Measurements from ENCODE around the genes ACAT2 and PLG.

DNA sequence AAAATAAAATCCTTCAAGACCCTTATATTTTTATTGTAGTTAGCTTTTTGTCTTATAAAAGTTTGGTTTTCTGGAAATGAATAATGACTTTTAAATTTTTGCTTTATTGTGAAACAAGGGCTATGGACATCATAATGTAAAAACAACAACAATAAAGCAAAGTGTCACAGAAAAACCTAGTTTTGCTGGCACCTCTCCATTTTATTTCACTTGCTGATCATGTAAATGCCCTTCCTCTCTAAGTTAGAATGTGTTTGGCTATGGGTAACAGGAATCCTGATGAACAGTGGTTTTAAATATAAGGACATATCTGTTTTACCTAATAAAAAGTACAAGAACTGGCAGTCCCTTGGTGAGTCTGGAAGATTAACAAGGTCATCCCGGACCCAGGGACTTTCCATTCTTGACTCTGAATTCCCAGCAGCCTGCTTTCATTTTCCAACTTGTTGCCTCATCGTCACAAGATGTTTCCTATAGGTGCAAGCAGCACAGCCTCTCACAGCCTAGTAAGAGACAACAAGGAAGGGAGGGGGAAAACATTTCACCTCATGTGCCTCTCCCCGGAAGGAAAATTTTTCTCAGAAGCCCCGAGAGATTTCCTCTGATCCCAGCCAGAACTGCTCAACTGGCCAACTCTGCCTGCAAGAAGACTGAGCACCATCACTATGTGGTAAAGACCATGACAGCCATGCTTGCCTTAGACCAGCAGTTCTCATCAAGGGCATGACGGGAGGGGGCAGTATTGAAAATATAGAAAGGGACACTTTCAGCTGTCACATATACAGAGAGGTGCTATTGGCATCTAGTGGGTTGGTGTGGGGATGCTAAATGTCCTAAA is 11.2 kb upstream of the WTAP start:
- RRBS: no CpG with 5 or more reads among the region's 5 CpGs

GRCh38 chr6:159761222-159762161 is at the start of gene ACAT2:
ACAT2 (plus strand) TSS chr6:159762045.
- RRBS: 1% methylated on average over 16 of the region's 78 CpGs

DNA sequence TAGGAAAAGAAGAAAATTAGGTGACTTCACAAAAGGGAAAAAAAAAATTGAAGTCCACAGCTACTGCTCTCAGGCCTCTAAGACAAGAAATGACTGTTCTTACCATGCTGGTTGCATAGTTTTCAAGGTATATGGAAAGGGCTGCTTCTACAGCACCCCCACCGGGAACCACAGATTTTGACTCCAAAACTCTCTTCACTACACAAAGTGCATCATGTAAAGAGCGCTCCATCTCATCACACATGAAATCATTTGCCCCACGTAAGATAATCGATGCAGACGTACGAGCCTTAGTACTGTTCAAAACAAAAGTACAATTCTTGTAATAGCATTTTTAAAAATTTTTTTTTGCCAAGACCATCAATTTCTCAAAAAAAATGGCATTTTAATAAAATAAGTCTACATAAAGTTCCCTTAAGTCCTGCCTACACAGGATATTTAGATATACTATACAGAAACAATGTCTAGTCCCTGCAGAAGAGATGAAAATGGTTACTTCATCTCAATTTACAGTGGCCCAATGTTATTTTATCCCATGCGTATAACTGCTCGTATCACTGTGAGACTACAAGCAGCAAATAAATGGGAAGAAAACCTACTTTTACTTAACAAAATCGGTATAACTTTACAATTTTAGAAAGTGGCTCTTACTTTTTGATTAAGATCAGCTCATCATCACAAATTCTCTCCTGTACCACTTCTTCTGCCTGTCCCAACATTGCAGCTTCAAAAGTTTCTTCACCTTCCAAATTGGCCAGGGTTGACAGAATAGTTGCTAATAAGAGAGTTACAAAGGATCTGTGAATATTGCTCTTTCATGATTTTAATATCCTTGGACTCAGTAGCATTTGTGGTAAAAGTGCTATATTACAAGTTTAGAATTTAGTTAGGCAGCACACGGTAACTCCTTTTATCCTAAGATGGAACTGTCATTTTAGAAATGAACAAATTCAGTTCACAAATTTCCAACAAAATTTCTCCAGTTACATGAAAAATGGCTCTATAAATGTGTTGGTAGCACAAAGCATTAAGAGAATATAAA is 9.3 kb downstream of the TCP1 start:
- RRBS: no CpG with 5 or more reads among the region's 10 CpGs

GRCh38 chr6:159978460-159979164 is 9.7 kb downstream of the IGF2R start:
- RRBS: no CpG with 5 or more reads among the region's 10 CpGs

- RRBS: 95% methylated on average over 4 of the region's 16 CpGs
Measured at GRCh38 chr6:160004006-160004774, 35.3 kb downstream of the IGF2R start.

- RRBS: no CpG with 5 or more reads among the region's 6 CpGs
Measured at GRCh38 chr6:160017812-160019022, 49.3 kb downstream of the IGF2R start.

GRCh38 chr6:160058651-160059080 is 62.9 kb upstream of the SLC22A1 start:
- RRBS: no CpG with 5 or more reads among the region's 5 CpGs

GRCh38 chr6:160084872-160085662 is 36.5 kb upstream of the SLC22A1 start:
- RRBS: no CpG with 5 or more reads among the region's 11 CpGs

DNA sequence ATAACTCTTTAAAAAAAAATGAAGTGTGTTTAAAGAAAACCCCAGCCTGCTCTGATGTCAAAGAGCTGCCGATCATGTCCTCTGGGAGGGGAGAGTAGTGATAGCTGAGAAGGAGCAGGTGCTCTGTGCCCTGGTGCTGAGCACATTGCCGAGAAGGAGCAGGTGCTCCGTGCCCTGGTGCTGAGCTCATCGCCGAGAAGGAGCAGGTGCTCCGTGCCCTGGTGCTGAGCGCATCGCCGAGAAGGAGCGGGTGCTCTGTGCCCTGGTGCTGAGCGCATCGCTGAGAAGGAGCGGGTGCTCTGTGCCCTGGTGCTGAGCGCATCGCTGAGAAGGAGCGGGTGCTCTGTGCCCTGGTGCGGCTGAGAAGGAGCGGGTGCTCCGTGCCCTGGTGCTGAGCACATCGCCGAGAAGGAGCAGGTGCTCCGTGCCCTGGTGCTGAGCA is 30.9 kb upstream of the SLC22A1 start:
- RRBS: no CpG with 5 or more reads among the region's 22 CpGs

DNA sequence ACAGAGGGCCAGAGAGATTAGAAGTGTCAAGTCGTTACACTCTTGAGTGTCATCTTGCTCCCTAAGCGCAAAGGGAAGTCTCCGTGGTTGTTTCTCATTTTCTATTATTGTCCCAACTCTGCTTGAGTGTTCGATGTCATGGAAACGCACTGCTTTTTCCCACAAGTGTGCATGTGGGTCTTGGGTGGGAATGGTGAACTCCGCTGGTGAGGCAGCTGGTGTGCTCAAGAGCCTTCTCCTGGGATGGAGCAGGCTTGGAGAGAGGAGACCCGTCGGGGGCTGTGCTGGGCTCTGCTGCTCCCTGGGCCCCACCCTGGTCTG is 20.0 kb upstream of the SLC22A1 start:
- RRBS: no CpG with 5 or more reads among the region's 8 CpGs

DNA sequence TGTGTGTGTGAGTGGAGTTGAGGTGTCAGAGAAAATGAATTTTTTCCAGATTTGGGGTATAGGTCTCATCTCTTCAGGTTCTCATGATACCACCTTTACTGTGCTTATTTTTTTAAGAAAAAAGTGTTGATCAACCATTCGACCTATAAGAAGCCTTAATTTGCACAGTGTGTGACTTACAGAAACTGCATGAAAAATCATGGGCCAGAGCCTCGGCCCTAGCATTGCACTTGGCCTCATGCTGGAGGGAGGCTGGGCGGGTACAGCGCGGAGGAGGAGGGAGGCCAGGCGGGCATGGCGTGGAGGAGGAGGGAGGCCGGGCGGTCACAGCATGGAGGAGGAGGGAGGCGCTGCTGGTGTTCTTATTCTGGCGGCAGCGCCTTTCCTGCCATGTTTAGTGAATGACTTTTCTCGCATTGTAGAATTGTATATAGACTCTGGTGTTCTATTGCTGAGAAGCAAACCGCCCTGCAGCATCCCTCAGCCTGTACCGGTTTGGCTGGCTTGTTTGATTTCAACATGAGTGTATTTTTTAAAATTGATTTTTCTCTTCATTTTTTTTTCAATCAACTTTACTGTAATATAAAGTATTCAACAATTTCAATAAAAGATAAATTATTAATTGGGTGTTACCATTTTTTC is 15.6 kb upstream of the SLC22A1 start:
- RRBS: no CpG with 5 or more reads among the region's 15 CpGs

GRCh38 chr6:160123888-160124792 is 2.5 kb downstream of the SLC22A1 start:
- RRBS: no CpG with 5 or more reads among the region's 10 CpGs

DNA sequence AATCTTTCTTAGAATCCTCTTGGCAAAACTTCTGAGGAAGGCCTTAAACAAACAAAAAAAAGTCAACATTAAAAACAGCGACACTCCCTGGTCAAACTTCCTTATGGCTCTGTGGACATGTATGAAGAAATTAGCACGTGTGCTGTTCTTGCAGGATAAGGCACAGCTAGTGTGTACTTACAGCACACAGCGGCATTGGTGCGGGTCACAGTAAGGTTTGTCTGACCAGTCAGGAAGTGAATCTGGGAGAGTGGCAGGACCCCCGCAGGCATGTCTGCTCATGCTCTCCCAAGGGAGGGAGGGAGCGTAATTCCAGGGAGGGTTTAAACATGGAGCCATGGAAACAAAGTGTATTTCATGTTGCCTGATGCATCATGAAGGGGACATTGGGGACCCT is 38.9 kb downstream of the SLC22A1 start:
- RRBS: no CpG with 5 or more reads among the region's 6 CpGs

DNA sequence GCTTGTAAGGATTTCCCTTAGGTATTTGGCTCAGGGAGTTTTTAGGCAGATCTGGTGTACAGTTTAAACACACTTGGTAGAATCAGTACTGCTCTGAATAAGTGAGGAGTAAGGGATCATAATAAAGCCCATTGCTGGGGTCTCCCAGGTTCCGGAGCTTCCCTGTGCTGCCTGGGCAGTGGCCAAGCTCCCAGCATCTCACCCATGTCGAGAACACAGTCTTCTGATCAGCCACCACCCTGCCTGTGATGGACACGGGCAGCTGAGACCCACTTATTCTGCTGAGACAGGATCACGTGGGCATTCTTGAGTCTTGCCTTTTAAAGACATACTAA is 42.6 kb upstream of the SLC22A2 start:
- RRBS: no CpG with 5 or more reads among the region's 4 CpGs

DNA sequence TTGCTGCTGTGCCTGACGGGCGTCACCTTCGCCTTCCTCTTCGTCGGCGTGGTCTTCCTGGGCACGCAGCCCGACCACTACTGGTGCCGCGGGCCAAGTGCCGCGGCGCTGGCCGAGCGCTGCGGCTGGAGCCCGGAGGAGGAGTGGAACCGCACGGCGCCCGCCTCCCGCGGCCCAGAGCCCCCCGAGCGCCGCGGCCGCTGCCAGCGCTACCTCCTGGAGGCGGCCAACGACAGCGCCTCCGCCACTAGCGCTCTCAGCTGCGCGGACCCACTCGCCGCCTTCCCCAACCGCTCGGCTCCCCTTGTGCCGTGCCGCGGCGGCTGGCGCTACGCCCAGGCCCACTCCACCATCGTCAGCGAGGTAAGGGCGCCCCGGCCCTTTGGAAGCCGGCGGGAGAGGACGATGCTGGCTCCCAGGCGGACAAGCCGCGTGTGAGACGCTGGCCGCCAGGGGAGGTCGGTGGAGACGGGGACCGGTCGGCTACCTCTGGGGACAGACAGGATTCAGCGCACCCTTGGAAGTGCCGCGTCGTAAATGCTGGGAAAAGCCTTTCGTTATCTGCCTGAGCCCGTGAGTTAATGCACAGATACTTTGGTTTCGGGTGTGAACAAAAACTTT is 418 bp downstream of the SLC22A3 start:
- RRBS: 64% methylated on average over 8 of the region's 69 CpGs

DNA sequence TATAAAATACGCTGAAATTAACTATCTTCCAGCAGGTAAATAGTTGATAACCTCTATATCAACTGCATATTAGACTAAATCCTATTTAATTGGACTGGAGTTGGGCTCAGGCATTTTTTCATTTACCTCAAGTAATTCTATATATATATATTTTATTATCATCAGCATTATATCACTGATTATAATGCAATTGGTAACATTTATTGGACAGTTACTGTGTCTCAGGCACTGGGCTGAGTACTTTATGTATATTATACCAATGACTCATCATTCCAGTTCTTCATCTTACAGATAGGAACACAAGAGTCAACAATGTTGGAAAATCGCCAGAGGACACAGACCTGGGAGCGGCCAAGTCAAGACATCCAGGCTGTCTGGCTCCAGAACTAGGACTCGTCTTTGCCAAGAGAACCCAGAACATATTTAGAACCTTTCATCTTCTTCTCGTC is 43.1 kb downstream of the SLC22A3 start:
- RRBS: no CpG with 5 or more reads among the region's 5 CpGs

- RRBS: no CpG with 5 or more reads among the region's 6 CpGs
Measured at GRCh38 chr6:160431135-160431429, 82.9 kb downstream of the SLC22A3 start.

- RRBS: no CpG with 5 or more reads among the region's 5 CpGs
Measured at GRCh38 chr6:160701960-160702486, at the start of gene PLG. PLG (plus strand) TSS chr6:160702244.

DNA sequence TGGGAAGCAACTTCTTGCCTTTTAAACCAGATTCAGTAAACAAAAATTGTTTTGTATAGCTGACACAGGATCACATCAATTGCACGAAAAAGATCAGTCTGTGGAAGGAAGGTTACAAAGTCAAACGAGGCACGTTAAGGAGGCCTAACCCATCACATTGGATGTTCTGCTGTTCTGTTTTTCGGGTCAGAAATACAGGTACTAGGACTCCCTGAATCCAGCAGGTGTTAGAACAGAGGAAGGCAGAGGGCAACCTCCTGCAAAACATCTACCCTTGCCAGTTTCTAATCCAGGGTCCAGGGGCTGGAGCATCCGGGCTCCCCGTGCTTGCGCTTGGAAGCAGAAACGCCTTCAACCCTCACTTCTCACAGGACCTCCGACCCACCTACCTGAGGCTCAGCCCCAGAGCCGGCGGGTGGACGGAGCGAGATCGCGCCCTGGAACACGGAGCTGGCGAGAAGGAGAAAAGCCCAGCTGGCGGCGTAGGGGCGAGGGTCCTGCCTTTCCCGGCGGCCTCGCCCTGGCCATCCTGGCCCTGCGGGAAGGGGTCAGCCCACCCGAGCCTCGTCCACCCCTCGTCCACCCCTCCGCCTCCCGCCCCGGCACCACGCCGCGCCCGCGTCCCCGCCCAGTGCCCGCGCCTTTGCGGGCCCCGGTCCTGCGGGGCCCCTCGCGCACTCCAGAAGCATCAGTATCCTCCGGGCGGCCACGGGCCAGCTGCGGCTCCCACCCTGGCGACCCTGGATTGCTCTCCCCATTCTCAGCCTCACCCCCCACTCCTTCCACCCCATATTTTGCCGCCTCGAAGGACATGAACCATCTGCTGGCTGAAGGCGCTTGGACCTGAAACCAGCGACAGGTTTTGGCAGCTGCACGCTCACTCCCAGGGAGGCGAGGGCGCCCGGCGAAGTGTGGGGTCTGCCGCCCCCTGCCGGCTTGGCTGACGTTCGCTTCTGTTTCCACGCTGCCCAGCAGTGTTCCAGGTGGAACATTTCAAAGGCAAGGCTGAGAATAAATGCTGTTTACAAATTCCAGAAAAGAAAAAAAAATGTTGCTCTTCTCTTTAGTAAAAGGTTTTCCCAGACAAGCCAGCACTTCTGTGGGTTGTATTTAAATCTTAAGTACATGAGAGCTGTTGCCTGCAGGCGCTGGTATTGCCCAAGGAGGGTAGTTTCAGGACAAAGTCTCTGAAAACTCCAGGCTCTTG is 65.0 kb downstream of the PLG start:
- RRBS: 86% methylated on average over 35 of the region's 63 CpGs

Measured in Ishikawa (cell line).